SEM (cell line): ENCODE results near the genes CDKN1C and SLC22A18.

DNA sequence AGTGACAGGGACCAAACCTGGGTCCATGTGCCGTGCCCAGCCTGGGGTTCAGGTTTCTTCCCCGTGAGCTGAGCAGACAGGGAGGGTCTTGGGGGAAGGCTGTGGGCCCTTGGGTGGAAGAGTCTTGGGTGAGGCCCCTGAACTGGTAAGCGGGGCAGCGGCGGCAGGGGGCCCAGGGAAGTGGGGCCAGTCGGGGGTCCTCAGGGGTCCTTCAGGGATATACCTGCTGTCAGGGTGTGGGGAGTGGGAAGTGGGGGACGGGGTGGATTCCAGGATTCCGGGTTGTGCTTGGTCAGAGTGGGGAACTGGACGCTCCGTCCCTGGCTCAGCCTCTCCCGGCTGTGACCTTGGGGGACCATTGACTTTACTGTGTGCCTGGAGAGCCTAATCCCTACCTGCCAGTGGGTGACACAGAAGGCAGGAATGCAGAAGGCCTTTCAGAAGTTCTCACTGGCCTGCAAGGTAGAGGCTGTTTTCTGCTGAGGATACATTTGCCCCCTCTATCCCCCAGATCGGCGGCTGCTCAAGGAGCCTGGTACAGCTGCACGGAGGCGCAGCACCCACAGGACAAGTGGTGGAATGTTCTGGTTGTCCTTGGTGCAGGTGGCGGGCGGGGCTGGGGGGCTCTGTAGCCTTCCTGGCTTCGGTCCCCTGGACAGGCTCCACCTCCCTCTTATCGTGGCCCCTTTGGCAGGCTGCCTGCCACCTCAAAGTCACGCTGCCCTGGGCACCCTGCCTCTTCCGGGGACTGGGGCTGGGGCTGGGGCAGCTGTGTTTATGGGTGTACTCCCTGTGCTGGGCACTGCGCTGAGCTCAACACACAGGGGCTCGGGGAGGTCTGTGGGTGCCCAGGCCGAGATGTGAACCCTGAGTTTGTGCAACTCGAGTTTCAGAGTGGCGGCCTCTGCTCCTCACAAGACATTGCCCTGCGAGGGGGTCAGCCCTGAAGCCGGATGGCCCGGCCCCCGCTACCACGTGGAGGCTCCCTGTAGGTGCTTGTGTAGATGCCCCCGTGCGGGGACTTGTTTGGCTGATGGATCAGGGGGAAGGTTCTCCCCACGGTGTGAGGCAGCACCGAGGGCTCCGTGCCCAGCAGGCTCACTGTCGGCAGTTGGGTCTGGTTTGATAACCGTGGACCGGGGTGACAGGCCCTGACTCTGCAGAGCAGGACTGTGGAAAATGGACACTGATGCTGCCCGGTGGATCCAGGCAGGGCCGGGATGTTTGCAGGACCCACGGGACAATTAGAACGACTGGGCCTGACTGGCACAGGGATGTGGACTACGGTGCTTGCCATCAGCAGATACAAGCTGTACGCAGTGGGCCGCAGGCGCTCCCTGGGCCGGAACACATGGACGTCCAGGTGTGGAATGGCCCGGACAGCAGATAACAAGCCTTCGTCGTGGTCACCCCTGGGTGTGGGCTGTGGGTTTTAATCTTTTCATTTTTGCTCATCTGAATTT lies 18.6 kb downstream of the KCNQ1 start:
- PRO-cap, result no peak

GRCh38 chr11:2532675-2533622 lies 88.1 kb downstream of the KCNQ1 start:
- PRO-cap, result no peak

GRCh38 chr11:2576967-2577654 lies 132.3 kb downstream of the KCNQ1 start:
- PRO-cap, result no peak

DNA sequence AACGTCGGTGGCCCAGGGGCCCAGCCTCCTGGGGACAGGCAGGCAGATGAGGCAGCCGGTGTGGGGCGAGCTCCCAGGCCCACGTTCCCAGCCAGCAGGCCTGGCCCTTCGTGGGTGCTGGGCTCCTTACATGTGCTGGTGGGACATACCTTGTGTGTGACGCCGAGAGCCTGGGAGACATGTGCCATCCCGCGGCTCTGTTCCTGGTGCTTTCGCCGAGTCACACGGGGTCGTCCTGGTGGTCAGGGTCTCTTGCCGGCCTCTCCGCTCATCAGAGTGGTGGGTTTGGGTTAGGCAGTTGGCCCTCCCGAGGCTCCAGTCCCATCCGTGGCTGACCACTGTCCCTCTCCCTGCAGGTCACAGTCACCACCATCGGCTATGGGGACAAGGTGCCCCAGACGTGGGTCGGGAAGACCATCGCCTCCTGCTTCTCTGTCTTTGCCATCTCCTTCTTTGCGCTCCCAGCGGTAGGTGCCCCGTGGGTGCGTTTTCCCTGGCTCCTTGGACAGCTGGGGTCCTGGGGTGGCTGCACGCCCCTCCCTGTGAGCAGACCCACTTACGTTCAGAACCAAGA lies 138.4 kb downstream of the KCNQ1 start:
- PRO-cap, result no peak

DNA sequence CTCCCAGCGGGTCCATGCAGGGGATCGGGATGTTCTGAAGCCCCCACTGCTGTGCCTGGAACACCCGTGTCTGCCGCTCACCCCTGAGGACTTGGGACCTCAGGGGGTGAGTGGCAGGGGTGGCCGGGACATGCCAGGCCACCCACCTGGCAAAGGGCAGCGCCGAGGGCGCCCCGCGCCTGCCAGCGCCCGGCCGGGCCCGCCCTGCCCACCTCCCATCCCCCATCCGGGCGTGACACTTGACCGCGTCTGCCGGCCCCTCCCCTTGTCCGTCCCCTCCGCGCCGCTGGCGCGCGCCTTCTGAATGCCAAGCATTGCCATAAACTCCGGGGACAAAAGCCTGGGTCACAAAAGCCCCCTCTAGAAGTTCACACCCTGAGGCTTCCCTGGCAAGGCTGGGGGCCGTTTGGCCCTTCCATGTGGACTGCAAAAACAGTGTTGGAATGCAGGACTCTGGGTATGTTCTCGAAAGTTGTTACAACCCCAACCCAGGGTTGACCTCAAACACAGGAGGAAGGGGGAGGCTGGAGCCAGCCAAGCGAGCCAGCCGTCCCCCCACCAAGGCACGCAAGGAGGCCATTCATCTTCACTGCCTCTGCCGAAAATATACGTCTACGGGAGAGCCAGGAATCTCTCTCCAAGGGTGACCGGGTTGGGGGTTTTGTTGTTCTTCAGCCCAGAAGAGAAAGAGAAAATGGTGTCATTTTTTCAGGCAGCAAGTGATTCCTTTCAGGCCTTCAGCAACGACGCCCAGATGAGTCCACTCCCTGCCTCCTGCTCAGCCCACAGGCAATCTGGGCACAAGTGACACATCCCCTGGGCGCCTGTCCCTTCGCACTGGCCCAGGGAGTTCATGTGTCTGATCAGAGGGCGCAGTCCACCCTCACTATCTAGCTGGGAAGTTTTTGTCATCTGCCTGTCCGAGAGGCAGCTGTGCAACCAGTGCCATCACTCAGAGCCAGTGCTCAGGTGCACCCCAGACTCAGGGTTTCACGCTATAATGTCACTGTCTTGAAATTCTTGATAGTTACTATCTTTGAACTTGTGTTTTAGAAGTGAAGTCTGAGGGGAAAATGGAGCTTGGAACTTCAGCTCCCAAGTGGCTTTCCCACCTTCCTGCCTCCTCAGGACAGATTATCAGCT lies 184.6 kb downstream of the CDKN1C start:
- PRO-cap, result bidirectional peak, plus-strand start at position 314 of the sequence, minus-strand start at position 214 of the sequence

DNA sequence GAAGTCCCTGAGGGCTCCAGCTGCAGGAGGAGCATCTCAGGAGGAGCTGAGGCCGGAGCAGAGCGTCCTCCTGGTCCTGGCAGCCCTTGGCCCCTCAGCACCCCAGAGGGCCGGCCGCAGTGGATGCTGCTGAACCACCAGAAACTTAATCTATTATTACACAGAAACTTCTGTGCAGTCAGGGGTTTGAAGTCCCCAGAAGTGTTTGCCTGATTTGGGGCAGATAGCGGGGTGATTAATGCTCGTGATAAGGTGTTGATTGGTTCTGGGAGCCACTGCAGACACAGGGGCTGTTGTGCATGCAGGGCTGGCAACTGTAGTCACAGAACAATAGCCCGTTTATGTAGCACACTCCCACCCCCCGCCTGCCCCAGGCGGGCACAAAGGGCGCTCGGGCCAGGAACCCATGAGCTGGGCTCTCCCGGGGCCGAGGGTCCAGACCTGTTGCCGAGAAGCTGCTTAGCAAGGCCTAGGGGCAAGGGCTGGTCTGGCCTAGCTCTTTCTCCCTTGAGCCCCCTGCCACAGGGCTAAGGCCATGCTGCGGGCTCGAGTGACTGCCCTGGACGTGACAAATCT lies 156.8 kb downstream of the CDKN1C start:
- PRO-cap, result no peak

- PRO-cap, result no peak
Observed at GRCh38 chr11:2793841-2794705, 91.5 kb downstream of the CDKN1C start.

GRCh38 chr11:2807192-2807705 lies 78.3 kb downstream of the CDKN1C start:
- PRO-cap, result no peak

- PRO-cap, result no peak
Observed at GRCh38 chr11:2868082-2868604, 17.4 kb downstream of the CDKN1C start.

DNA sequence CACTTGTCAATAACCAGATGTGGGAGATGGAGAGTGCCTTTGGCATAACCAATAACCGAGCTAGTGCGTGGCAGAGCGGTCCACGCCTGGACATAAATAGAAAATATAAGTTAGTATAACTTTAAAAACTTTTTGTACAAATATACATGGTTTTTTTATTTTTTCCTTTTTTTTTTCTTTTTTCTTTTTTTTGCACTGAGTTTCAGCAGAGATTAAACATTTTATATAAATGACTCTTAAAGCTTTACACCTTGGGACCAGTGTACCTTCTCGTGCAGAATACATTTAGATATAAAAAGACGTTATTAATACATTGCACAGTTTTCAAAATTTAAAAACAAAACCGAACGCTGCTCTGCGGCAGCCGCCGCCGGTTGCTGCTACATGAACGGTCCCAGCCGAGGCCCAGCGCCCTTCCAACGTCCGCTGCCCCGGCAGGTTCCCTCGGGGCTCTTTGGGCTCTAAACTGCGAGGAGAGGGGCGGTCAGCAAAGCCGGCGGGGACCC lies 2.1 kb downstream of the CDKN1C start:
- PRO-cap, result no peak

DNA sequence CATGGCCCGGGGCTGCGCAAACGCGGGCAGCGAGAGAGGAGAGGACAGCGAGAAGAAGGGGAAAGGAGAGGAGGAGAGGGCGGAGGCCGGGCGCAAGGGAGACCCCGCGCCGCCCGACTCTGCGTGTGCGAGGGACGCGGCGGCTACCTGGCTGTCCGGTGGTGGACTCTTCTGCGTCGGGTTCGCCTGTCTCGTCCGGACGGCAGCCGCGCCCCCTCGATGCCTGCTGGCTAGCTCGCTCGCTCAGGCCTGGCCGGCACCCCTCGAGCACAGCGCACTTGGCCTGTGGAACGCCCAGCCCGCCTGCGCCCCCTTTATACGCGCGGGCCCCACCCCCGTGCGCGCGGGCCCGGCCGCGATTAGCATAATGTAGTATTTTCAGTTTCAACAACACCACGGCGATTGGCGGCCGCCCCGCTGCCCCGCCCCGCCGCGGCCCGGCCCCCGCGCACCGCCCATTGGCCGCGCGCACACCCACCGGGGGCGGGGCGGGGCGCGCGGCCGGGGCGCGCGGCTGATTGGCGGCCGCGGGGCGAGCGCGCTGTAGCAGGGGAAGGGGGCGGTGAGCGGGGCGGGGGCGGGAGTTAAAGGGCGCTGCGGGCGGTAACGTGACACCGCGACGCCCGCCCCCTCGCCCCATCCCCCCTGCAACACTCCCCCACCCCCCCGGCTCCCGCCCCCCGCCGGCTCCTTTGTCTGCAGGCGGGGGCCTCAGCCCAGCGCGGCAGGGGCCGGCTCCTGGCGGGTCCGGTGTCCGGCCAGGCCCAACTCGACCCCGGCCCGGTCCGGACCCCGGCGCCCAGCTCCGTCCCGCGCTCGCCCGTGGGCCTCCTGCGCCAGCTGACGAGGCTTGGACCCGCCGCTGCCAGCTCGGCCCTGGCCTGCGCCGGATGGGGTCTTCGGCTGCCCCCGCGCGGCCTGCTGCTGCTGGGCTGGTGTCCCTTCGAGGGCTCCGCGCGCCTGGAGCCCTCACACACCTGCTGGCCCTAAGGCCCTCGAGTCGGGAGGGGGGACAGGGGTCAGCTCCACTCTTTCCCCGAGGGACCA lies at the start of gene CDKN1C:
Gene CDKN1C (minus strand): TSS at position 289 of the 1,047 bp plus-strand sequence.
- PRO-cap, result no peak

- PRO-cap, result no peak
Observed at GRCh38 chr11:2886534-2887036, 1.0 kb upstream of the CDKN1C start.

- PRO-cap, result bidirectional peak, plus-strand start at chr11:2902282, minus-strand start at chr11:2902222
Observed at GRCh38 chr11:2901802-2903005, at the start of gene SLC22A18. TSS of gene SLC22A18 (plus strand) at chr11:2902278.

DNA sequence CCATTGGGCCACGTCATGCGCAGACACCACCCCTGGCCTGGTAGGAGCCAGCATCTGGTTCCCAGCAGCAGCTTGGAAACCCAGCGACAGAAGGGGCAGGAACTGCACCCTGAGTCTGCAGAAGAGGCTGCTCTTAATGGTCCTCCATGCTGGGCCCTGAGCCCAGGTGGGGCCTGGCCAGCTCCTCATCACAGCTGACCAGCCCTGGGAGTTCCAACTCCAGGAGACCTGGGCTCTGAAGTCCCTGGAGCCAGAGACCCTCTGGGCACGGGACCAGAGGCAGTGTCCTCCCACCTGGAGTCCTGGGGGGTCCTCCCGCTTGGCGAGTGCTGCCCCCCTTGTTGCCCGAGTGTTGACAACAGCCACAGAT lies 5.5 kb downstream of the PHLDA2 start:
- PRO-cap, result no peak

GRCh38 chr11:2940129-2941088 lies 11.2 kb upstream of the PHLDA2 start:
- PRO-cap, result no peak

DNA sequence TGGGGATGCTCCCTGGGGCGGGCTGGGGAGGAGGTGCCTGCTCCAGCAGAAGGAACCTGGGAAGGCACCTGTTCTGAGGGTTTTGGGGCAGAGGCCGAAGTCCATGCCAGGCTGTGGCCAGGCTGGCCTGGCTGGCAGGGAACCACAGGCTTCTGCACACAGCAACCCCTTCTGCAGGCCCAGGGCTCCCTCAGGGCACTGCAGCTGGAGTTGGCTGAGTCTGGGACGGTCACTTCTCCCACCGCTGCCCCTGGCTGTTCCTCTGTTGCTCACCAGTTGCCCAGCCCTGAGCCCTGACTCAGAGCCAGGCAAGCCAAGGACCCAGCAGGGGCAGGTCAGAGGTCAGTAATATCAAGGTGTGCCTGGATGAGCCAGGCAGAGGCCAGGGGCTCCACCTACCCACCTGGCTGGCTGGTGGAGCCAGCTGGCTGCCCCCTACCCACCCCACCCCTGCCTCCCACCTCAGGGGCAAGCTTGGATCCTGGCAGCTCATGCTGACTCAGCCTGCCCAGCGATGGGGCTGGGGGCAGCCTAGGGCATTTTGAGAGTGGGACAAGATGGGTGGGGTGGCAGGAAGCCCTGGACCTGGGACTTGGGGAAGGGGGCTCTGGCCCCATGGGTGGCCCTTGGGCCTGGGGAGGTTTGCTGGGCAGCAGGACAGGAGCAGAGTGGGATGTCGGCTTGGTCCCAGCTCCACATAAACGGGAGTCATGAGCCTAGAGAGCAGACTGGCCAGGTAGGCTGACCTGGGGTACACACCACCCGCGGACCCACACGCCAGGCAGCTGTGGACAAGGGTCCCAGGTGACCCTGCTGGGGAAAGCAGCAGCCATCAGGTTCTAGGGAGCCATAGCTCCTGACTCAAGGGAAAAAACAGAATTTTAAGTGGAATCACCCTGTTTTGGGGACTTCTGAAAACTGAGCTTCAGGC lies 12.1 kb upstream of the PHLDA2 start:
- PRO-cap, result no peak

- PRO-cap, result no peak
Observed at GRCh38 chr11:2988580-2989034, 3.5 kb downstream of the NAP1L4 start.

- PRO-cap, result no peak
Observed at GRCh38 chr11:3159888-3161051, 4.8 kb downstream of the OSBPL5 start.

DNA sequence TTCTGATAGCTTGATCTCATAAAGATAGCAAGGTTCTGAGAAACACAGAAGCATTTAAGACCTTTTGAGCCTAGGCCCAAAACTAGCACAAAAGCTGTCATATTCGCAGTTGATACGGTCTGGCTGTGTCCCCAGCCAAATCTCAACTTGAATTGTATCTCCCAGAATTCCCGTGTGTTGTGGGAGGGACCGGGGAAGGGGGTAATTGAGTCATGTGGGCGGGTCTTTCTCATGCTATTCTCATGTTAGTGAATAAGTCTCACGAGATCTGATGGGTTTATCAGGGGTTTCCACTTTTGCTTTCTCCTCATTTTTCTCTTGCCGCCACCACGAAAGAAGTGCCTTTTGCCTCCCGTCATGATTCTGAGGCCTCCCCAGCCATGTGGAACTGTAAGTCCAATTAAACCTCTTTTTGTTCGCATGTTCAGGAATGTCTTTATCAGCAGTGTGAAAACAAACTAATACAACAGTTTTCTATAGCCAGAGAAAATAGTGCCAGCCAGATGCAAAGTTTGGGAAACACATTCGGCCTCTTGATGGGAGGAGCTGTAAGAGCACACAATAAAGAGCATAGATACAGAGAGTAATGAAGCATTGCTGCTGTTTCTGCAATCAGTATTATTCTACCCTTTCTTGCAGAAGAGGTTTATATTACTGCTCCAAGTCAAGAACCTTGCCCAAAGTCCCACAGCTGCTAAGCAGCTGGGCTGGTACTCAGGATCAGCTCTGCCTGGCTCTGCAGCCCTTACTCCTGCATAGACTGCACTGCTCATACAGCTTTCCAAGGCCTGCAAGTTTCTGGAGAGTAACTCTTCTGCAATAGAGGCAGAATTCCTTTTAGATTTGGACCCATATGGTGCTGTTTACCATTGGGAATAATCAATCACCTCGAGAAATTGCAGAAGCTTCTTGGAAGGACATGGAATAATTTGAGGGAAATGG lies 2.0 kb upstream of the ZNF195 start:
- PRO-cap, result no peak

GRCh38 chr11:3473510-3473715 lies 94.5 kb upstream of the ZNF195 start:
- PRO-cap, result no peak